ENCODE data around the genes KIF20A, PAIP2 and MZB1.

DNA sequence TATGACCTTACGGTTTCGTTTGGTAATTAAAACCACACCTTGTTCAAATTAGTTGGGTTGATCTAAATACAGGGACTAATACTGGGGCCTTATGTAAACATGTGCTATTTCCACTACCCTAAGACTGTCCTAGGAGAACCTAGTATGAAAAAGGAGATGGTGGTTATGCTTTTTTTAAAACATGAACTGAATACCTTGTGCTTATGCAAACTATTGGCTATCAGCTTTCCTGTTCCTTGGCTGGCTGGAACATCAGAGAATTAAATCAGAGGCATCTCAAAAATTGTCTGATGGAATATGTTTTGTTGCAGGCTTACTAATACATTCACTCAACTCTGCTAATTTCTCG lies 3.9 kb downstream of the MYOT start:
- RRBS: no CpG with 5 or more reads among the region's 3 CpGs

GRCh38 chr5:137979472-137980103 lies 53.3 kb downstream of the FAM13B start:
- RRBS: no CpG with 5 or more reads among the region's 8 CpGs

DNA sequence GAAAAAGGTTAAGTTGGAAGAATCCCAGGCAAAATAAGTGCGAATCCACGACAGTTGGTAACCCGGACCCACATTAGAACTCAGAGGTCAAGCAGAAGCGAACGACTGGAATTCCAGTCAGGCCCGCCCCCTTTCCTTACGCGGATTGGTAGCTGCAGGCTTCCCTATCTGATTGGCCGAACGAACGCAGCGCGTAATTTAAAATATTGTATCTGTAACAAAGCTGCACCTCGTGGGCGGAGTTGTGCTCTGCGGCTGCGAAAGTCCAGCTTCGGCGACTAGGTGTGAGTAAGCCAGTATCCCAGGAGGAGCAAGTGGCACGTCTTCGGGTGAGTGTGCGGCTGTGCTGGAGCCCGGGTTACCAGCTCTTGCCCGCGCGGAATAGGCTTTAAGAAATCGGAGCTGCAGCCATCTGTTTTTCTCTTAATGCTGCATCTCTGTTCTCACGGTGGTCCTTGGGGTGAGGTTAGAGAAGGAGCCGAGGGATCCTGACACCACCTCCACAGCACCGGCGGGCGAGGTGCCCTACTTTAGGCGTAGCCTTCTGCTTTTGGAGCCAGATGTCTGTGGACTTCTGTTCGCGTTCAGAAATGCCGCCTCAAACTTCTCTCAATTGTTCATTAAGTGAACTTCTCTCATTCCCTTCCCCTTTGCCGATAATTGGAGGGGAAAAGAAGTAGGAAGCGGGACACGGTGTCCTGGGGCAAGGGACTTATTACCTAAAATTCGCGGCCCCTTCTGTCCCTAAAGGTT lies at the start of gene KIF20A:
KIF20A (plus strand) TSS at position 239 of the 753 bp plus-strand sequence.
- RRBS: no CpG with 5 or more reads among the region's 41 CpGs

DNA sequence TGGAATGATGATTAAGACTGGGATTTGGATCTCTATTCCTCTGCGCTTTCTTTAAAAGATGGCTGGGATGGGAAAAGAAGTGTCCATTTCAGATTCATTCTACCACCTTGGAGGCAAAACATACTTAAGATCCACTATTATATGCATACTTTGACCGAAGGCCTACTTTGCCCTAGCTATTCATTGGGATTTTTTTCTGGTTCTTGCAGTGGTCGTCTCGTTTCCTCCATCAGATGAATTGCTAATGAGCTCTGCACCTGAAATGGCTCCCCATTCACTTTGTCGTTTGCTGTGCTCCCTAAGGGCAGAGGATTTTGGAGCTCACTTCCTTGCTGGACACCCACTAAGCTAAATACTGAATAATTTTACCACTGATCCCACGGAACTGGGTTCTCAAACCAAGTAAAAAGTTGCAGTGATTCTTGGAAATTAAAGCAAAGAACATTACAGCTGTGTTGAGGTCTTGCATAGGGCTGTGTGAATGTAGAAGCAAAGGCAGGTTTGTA lies 1.9 kb downstream of the KDM3B start:
- RRBS: no CpG with 5 or more reads among the region's 6 CpGs

GRCh38 chr5:138429310-138430254 lies 9.3 kb upstream of the REEP2 start:
- RRBS: no CpG with 5 or more reads among the region's 8 CpGs

- RRBS: no CpG with 5 or more reads among the region's 19 CpGs
These were observed 1.9 kb downstream of the EGR1 start for GRCh38 chr5:138467271-138467573.

- RRBS: no CpG with 5 or more reads among the region's 17 CpGs
These were observed 25.4 kb downstream of the EGR1 start for GRCh38 chr5:138490412-138491367.

- RRBS: no CpG with 5 or more reads among the region's 7 CpGs
These were observed 8.9 kb upstream of the HSPA9 start for GRCh38 chr5:138584042-138584477.

GRCh38 chr5:138654392-138654942 lies 79.3 kb upstream of the HSPA9 start:
- RRBS: no CpG with 5 or more reads among the region's 6 CpGs

GRCh38 chr5:138668350-138668963 lies 84.8 kb upstream of the CTNNA1 start:
- RRBS: no CpG with 5 or more reads among the region's 5 CpGs

DNA sequence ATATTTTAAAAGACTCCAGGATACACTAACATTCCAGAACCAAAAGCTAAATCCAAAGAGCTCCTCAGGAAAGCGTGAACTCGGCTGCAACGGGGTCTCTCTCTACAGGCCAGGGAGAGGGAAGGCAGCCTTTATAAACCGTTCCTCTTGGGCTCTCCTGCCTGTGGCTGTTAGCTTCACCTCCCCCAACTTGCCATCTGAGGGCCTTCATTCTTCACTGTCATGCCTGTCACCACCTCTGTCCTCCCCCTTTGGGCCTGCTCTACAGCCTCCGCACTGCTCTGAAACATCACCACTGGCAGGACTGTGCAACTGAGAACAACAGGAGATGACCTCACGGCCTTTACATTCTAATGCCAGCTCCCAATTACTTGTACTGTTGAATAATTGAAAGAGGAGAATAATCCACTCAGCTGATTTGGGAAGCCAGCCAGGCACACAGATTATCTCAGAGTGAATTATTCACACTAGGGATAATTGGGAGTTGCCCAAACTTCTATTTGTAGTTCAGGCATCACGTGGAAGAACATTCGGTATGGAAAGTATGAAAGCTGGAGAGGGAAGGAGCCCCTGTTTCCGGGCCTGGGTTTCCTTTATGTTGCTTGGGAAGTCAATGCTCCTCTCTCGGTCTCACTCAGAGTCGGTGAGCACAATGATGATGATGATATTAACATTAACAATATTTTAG lies 99.1 kb upstream of the LRRTM2 start:
- RRBS: no CpG with 5 or more reads among the region's 11 CpGs

DNA sequence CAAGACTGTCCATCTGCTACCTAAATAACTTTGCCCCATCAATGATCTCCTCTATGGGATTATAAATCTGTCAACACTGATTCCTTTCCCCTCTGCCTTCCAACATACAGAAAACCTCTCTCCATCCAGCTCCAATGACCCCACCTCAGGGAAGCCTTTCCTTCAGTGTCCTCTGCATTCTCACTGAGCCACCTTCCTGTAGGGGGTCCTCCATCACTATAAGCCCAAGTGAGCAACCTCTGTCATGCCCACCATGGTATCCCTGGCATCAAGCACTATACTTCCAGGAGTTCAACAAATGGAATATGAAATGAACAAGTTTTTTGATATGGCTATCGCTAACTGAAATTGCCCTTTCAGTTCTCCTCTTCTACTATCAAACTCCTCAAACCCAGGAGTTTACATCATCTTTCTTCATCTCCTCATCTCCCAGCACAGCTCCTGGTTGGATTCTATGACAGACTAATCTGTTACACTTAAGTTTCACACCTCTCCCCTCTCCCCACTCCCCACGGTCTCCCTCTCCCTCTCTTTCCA lies 86.8 kb downstream of the SIL1 start:
- RRBS: no CpG with 5 or more reads among the region's 2 CpGs

DNA sequence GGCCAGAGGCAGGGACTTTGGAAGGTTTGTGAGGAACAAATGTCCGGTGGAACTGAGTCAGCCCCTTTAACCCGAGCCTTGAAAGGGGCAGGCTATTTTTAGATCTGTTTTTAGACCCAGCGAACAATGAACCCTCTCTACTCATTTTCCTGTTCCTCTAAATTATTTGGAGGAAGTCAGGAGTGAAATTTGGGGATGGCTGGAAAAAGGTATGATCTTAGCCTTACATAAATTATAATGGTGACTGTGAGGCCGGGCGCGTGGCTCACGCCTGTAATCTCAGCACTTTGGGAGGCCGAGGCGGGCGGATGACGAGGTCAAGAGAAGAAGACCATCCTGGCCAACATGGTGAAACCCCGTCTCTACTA lies 19.1 kb upstream of the MATR3 start:
- RRBS: no CpG with 5 or more reads among the region's 12 CpGs

GRCh38 chr5:139341318-139342019 lies at the start of gene PAIP2:
PAIP2 (plus strand) TSS chr5:139341854.
- RRBS: no CpG with 5 or more reads among the region's 52 CpGs

- RRBS: no CpG with 5 or more reads among the region's 15 CpGs
These were observed 15.7 kb downstream of the PAIP2 start for GRCh38 chr5:139357222-139357860.

DNA sequence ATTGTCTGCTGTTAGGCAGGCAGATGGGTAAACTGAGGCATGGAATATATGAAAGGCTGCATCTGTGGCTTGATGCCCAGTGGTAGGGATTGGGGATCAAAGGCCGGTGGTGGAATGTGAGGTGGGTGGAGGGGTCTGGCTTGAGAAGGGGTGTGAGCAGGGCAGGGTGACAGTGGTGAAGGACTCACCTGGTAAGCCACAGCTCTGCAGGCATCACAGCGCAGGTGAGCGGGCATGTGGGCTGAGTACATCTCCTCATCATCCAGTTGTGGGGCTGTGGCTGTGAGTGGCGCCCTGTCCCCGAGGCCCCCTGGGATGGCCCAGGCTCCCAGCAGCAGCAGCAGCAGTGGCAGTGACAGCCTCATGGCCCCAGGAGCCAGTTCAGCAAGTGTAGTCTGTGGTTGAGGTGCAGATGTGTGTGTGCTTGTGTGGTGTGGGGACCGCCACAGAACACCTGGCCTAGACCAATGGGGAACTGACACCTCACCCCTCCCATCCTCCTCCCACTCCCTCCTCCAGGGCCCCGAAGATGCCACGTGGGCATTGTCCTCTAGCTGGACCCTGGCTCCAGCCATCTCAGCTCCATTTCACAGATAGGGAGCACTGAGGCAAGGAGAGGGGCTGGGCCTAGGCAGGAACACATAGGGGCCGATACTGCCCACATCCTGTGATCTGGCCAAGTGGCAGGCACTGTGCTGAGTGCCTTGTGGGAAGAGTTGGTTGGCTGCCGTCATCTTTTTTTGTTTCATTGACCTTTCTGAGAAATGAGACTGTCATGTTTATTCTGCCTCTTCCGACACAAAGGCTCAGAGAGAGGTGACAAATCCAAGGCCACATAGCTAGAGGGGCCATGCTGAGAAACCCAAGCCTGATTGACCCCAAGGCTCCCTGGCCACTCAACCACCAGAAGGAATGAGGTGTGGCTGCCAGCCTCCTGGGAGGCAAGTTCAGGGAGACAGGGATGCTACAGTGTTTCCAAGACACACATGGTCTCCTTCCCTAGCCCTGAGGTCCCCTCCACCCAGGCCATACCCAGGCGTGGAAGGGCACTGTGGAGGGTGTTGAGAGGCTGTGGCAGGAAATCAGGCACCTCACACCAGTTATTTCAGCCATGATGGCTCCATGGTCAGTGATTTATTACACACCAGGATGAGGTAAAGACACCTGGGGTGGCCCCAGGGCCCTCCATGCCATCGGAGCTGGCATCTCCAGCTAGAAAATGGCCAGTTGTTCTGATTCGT lies at the start of gene MZB1:
MZB1 (minus strand) TSS at position 422 of the 1,241 bp plus-strand sequence.
- RRBS: no CpG with 5 or more reads among the region's 14 CpGs

- RRBS: no CpG with 5 or more reads among the region's 8 CpGs
These were observed 1.1 kb upstream of the PROB1 start for GRCh38 chr5:139395827-139396527.

DNA sequence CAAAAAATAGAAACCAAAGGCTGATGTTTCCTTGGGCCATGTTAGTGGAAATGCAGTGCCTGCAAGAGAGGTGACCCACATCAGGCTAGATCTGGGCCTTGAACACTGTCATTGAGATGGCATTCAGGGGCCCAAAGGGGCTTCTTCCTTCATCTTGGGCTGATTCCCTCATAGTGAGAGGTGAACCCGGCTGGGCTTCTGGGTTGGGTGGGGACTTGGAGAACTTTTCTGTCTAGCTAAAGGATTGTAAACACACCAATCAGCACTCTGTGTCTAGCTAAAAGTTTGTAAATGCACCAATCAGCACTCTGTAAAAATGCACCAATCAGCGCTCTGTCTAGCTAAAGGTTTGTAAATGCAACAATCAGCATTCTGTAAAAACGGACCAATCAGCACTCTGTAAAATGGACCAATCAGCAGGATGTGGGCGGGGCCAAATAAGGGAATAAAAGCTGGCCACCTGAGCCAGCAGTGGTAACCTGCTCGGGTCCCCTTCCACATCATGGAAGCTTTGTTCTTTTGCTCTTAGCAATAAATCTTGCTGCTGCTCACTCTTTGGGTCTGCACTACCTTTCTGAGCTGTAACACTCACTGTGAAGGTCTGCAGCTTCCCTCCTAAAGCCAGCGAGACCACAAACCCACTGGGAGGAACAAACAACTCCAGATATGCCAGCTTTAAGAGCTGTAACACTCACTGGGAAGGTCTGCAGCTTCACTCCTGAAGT lies 20.4 kb upstream of the STING1 start:
- RRBS: no CpG with 5 or more reads among the region's 6 CpGs

DNA sequence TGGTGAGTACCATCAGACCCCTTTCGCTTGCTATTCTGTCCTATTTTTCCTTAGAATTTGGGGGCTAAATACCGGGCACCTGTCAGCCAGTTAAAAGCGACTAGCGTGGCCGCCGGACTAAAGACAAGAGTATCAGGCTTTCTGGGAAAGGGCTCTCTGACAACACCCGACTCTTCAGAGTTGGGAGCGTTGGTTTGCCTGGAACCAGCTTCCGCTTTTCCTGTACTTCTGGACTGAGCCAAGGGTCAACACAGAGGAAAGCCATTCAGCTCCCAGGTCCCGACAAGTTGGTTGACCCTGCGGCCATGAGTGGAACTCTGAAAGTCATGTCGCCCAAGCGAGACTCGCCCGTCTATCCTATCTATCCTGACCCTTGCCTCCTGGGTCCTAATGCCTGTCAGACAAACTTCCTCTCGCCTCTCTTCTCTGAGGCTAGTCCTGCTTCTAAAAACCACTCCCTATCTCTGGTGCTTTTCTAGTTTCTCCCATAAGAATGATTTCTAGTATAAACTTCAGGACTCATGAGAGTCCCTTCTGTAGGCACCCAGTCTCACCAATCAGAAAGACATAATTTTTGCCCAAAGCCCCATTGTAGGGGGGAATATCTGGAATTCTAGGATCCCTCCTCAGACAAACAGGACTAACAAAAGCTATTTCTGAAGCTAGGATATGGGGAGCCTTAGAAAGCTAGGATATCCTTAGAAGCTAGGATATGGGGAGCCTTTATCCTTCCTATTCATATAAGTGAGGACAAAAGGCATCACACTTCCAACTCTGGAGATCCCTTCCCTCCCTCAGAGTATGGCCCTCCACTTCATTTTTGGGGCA lies 21.5 kb upstream of the STING1 start:
- RRBS: no CpG with 5 or more reads among the region's 16 CpGs

Measured in HL-60 (cell line).